Calu3 (cell line): ENCODE measurements around a stretch of chr19.

DNA sequence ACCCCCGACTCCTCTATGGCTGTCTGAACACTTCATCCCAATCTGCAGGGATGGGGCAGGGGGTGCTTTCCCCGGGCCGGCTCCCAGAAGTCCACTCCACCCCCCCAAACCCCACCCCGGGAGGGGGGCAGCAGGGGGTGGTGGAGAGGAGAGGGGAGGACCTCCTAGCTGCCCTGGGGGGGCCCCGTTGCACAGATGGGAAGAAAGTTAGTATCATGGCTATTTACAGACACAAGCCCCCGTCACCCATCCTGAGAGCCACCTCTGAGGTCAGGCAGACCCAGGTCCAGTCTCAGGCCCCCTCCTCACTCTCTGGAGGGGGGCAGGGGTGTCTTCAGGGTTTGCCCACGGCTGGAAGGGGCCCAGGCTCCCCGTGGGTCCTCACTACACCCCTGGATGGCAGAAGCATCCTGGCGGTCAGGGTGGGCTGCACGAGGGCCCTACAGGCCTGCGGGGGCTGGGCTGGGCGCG lies 5.8 kb upstream of the REXO1 start:
- PRO-cap: no peak

DNA sequence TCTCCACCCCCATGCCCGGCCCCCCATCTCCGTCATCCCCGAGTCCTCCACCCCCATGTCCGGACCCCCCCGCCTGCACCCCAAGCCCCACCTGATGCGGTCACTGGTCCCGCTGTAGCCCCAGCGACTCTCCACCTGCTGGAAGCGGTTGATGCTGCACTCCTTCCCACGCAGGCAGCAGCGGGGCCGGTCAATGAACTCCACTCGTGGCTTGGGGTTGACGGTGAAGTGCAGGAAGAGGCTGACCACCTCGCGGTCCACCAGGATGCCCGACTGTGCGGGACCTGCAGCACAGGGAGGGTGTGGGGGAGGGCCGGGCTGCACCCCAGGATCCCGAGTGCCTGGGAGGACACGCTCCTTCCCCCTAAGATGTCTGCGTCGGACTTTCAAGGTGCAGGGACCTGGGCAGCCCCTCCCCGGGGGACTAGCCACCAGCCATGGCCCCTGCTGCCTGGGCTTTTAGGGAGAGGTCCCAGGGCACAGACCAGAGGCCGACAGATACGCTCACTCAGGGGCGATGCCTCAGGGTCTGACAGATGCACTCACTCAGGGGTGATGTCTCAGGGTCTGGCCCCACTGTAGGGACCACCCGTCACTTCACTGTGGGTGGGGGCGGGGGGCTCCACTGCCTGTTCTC lies 28.0 kb downstream of the BTBD2 start:
- PRO-cap: no peak

DNA sequence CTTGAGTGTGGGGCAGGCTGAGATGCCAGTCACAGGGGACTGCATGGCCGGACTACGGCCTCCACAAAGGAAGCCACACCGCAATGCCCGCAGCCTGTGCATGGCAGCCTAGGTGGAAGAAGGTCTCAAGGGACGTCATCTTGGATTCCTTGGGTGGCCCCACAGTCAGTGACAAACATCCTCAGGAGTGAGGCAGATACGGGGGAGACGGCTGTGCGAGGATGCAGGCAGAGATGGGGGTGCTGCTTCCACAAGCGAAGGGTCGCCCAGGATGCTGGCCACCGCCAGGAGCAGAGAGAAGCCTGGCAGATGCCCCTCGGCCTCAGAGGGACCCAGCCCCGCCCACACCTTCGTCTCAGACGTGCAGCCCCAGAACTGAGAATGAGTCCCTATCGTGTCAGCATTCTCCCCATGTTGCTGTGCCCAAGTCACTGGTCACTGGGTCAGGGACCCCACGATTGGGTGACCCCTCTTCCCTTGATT lies 16.8 kb downstream of the MOB3A start:
- PRO-cap: no peak

DNA sequence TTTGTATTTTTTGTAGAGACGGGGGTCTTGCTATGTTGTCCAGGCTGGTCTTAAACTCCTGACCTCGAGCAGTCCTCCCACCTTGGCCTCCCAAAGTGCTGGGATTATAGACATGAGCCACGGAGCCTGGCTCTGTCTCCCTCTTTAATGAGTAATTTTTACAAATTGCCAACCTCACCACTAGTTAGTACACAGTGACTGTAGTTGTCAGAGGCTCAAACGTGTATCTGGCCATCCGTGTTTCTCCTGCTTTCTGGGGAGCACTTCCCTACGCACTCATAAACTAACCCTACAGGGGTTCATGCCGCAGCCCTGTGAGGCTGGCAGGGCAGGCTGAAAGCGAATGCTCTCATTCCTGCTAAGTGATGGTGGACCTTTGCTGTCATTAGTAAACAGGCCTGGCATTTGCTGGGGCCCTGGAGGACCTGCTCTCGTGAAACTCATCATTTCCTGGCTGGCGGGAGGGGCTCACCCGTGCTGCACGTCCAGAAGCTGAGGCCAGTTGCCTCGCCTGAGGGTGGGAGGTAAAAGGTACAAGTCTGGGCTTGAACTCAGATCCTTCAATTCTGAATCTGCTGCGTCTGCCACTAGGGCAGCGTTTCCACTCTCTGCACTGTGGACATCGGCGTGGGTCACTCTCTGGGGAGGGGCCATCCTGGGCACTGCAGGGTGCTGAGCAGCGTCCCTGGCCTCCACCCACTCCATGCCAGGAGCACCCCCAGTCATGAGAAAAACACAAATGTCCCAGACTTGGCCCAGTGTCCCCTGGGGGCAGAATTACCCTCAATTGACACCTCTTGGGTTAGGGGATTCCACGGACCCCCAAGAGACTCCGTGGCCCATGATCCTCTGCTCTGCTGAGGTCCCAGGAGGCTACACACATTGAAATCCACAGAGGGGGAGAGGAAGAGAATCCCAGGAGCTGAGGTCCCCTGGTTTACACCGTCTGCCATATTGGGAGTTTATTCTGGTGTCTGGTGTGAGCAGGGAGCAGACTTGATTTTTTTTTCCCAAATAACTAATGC lies 7.0 kb downstream of the MOB3A start:
- PRO-cap: no peak

DNA sequence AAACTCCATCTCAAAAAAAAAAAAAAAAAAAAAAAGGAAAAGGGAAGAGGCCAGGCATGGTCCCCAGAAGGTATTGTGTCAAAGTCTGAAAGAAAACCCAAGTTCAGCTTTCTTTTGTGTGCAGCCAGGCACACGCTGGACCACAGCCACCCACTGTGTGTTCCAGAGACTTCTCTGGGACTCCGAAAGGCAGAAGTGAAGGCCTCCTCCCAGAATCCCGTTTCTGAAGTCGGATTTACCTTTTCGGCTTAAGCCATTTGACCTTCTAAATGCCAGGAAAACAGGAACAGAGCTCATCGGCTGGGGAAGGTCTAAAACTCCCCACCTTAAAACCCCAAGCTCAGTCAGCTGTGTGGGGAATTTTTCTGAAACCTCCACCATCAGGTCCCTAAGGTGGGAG lies 3.4 kb downstream of the MOB3A start:
- PRO-cap: no peak

DNA sequence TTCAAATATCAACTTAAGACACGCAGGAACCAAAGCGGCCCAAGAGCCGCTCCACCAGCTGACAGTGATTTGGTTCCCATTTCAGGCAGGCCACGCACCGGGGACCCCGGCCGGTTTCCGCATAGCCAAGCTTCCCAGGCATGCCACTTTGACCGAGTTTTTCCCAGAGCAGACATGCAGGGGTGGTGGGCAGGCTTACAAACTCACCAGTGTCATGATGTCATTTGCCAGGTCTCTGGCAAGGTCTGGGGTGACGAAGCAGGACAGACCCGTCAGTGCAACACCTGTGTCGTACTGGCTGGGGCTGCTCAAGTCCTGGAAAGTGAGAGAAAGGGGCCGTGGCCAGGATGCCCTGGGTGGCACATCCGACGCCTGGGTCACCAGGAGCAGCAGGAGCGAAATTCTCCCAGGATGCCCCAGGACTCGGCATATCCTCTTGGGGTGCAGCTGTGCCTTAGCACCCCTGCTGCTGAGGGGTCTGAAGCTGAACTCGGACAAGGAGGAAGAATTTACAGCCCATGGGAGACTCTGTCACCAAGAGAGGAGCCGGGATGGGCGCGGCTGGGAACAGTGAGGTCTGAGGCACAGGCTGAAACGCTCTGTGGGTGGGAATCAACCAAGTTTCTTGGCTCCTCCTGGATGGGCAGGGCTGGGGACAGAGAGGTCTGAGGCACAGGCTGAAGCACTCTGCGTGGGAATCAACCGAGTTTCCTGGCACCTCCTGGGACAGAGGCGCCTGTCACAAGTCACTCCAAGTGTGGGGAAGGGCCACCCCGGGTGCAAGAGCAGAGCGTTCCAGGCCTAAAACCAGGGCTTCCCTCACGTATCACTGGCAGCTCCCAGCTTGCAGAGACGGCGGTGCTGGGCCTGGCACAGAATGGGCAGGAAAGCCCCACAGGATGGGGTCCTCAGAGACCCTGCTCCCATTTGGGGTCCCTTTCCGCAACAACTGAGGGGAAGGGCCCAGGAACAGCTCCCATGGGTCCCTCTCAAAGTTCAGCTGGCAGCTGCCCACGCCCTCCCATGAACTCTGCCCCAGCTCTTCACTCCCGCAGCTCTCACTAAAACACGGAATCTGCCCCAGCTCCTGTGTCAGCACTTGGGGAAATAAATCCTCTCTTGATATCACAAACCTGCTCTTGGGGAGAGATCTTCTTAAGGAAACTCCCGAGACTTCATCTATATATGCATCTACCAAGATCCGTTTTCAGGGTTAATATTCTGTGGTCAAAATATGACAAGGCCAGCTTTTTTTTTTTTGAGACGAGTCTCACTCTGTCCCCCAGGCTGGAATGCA lies 18.7 kb downstream of the AP3D1 start:
- PRO-cap: no peak

GRCh38 chr19:2167755-2168822 lies 4.4 kb downstream of the DOT1L start:
- PRO-cap: no peak

GRCh38 chr19:2179745-2180255 lies 16.1 kb downstream of the DOT1L start:
- PRO-cap: no peak

DNA sequence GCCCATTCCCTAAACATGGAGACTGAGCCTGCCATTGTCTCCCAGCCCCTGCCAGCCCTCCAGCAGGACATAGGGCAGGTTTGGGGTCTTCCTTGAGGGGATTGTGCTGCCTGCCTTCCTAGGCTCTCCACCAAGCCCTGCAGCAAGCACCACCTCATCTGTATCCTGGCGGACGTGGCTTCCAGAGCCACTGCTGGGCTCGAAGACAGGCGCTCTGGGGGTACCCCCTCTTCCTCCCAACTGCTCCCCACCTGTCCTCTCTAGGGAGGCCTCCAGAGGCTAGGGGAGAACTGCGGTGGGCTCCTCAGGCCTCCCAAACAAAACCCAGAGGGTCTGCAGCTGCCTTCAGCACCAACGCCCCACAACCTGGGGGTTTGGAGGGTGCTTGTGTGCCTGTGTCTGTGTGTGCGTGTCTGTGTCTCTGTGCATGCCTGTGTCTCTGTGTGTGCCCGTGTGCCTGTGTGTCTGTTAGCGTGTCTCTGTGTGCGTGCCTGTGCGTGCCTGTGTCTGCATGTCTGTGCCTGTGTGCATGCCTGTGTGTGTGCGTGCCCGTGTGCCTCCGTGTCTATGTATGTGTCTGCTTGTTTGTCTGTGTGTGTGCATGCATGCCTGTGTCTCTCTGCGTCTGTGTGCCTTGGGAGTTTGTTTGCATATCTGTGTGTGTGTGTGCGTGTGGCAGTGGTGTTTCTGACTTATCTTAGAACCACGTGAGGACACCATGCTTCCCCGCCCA lies 32.3 kb downstream of the PLEKHJ1 start:
- PRO-cap: no peak

DNA sequence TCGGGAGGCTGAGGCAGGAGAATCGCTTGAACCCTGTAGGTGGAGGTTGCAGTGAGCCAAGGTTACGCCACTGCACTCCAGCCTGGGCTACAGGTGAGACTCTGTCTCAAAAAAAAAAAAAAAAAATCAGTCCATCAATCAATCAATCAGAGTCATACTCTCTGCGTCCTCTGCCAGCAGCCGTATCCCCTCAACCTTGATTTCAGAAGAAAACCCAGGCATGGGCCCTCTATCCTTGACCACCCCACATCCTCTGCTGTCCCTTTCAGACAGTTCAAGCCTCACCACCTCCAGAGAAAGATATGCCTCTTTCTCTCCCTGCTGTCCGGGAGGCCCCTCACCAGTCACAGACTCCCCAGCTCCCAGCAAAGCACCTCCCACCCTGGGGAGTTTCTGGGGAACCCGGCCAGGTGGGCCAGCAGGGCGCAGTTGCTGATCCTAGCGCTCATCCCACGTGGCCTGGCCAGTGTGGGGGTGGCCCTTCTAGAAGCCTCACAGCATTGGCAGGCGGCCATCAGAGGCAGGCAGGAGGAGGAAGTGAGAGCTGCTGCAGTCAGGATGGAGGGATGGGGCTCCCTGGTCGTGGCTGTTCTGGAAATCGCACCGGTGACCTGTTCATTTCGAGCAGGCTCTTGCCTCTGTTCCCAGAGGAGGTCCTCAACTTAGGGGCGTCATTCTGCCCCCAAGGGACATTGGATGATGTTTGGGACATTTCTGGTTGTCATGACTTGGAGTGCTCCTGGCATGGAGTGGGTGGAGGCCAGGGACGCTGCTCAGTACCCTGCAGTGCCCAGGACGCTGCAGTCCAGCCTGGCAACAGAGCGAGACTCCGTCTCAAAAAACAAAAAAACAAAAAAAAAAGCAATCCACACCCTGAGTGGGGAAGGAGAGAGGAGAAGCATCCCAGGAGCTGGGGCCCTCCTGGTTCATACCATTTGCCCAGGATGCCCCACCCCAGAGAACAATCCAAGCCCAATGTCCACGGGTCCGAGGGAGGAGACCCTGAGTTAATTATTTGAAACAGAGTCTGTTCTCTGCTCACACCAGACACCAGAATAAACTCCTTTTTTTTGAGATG lies 10.3 kb upstream of the JSRP1 start:
- PRO-cap: bidirectional peak, plus-strand start at position 517 of the sequence, minus-strand start at position 461 of the sequence

- PRO-cap: no peak
Measured at GRCh38 chr19:2368237-2368631, 8.2 kb downstream of the TMPRSS9 start.

GRCh38 chr19:2475114-2475712 lies 714 bp upstream of the GADD45B start:
- PRO-cap: unidirectional peak, minus-strand start at chr19:2475280

GRCh38 chr19:2491065-2491649 lies 15.2 kb downstream of the GADD45B start:
- PRO-cap: no peak

- PRO-cap: bidirectional peak, plus-strand start at chr19:2504040, minus-strand start at chr19:2503855
Measured at GRCh38 chr19:2503445-2504417, 27.8 kb downstream of the GADD45B start.

- PRO-cap: bidirectional peak, plus-strand start at chr19:2529773, minus-strand start at chr19:2529645
Measured at GRCh38 chr19:2529501-2529984, 53.6 kb downstream of the GADD45B start.

DNA sequence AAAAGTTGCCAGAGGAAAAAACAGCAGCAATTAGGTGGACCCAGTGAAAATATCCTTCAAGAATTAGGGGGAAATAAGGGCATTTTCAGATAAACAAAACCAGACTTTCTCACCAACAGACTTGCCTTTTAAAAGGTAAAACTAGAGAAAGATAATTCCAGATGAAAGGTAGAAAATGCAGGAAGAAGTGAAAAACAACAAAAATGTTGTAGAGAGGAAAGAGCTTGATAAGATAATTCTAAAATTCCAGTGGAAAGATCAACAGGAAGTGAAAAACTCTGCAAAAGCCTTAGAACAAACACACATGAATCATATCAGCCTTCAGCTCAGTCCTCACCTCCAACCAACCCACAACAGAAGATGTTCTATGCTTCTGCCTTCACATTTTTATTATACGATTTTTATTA lies 57.7 kb downstream of the GADD45B start:
- PRO-cap: no peak

DNA sequence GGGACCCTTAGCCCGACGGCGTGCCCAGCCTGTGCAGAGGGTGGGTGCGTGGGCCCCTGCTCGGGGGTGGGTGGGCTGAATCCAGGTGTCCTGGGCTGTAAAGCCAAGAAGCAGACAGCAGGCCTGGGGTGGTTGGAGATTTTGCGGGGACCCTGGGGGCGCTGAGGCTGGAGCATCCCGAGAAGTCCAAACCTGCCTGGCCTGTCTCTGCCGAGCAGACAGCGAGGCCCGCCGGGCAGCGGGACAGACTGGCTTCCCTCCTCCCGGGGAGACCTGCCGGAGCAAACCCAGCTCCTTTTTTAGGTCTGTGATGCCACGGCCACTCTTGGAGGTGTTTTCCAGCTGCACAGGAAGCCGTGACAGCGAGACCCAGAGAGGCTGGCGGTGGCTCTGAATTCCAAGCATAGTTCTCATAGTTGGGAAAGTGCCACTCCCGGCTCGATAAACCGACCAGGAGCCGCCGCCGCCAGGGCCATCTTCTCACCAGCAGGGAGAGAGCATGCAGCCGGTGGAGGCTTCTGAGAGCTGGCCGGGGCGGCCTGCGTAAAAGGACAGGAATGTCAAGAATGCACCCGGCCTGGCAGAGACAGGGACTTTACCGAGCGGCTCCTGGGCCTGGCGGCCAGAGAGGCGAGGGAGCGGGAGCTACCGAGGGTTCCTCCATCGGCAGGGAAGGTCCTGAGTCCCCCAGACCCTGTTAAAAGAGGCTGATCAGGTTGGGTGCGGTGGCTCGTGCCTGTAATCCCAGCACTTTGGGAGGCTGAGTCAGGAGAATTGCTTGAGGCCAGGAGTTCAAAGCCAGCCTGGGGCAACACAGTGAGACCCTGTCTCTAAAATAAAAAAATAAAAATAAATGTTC lies 64.8 kb downstream of the GADD45B start:
- PRO-cap: bidirectional peak, plus-strand start at position 612 of the sequence, minus-strand start at position 220 of the sequence

DNA sequence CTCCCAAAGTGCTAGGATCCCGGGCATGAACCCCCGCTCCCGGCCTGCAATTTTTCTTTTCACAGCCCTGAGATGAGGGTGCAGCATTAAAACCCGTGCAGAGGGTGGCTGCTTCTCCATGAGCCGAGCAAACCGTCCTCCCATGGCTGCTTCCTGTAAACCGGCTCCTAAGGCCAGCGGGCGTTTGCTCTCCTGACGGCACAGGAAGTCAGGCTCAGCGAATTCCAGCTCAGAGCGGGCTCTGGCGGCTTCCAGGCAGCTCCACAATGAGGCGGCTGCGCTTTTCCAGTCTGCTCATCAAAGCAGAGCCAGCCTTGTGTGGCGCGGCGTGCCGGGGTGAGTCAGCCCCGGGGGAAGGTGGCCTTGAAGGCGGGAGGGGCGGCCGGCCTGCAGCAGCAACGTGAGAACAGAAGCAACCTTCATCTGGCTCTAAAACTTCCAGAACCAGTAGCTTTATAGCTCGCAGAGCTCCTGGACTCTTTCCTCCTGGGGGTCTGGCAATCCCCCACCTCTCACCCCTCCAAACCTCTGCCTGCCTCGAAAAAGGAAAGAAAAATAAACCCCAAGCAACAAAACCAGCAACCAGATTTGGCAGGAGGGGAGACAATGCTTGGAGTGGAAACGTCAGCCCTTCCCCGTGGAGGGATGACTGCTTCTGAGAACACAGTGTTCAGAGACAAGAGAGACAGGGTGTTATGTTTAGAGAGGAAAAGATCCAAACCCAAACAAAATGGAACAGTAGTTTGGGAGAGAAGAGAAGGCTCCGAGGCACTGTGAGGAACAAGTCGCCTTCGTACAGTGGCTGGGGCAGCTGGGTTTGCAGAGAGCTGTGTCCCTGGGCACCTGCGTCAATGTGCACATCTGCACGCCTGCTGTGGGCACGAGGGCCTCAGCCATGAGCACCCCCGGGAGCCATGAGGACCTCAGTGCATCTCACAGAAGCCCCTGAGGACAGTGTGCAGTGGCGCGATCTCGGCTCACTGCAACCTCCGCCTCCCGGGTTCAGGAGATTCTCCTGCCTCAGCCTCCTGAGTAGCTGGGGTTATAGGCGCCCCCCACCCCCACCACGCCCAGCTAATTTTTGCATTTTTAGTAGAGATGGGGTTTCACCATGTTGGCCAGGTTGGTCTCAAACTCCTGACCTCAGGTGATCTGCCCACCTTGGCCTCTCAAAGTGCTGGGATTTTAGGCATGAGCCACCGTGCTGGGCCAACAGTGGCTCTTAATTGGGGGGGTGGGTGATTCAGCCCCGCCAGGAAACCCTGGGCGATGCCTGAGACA lies 68.0 kb downstream of the GADD45B start:
- PRO-cap: bidirectional peak, plus-strand start at position 232 of the sequence, minus-strand start at position 143 of the sequence

DNA sequence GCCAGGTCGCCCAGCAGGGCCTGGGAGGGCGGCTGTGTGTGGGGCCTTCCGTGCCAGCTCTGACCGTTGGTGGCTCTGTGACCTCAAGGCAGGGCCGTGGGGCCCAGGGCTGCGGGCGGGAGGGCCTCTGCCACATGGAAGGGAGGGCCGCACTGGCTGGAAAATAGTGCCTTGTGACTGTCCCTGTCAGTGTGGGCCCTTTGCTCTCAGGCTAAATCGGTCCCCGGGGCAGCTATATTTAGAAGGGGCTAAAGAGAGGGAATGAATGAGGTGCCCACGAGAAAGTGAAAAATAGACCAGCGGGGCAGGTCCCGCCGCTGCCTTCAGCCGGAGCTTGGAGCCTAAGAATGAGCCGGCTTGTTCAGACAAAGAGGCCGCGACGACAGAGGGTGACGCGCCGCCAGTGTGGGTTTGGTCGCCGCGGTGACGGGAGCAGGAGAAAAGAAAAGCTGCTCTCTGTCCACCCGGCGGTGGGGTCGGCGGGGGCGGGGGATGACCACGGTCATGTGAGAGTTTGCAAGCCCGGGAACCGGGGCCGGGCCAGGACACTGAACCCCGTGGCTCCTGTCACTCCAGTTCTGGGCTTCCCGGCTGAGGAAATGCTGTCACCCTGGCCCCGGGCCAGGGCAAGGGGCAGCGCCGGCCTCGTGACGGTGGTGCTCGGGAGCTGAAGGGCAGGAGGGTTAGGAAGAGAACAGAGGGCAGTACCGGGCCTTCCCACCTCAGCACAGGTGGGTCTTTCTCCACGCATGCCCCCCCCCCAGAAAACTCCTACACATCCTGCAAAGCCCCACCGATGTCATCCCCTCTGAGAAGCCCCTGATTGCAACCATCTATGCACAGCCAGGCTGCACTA lies 70.6 kb downstream of the GADD45B start:
- PRO-cap: bidirectional peak, plus-strand start at position 403 of the sequence, minus-strand start at position 343 of the sequence; bidirectional peak, plus-strand start at position 670 of the sequence, minus-strand start at position 601 of the sequence

DNA sequence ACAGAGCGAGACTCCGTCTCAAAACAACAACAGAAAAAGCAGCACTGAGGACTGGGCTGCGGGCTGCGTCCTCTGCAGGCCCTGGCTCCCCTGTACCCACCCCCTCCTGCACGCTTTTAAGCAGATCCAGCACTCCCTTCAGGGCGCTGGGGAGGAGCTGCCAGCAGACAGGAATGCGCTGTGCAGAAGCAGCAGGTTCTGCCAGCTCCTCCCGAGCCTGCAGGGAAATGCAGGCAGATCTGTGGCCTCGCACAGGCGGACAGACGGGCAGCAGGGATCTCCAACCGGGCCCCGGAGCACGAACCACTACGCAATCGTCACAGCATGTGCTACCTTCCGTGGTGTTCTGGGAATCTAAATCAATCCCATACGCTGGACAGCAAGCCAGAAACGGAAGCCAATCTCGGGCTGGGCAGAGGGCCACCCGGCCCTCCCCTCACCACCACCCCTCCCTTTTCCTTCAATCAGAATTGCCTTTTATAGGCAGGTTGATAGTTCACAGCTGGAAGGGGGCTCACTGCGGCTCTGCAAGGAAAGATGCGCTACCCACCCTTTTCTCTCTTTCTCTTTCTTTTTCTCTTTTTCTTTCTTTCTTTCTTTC lies 100.1 kb downstream of the GNG7 start:
- PRO-cap: no peak